ENCODE data around the gene RPS24.

- RRBS = 3% methylated on average over 6 of the region's 61 CpGs
These were observed at the start of gene RPS24 for GRCh38 chr10:78033419-78034554. RPS24 (plus strand) TSS chr10:78033863.

GRCh38 chr10:78065946-78066421 is 32.3 kb downstream of the RPS24 start:
- RRBS = no CpG with 5 or more reads among the region's 5 CpGs

DNA sequence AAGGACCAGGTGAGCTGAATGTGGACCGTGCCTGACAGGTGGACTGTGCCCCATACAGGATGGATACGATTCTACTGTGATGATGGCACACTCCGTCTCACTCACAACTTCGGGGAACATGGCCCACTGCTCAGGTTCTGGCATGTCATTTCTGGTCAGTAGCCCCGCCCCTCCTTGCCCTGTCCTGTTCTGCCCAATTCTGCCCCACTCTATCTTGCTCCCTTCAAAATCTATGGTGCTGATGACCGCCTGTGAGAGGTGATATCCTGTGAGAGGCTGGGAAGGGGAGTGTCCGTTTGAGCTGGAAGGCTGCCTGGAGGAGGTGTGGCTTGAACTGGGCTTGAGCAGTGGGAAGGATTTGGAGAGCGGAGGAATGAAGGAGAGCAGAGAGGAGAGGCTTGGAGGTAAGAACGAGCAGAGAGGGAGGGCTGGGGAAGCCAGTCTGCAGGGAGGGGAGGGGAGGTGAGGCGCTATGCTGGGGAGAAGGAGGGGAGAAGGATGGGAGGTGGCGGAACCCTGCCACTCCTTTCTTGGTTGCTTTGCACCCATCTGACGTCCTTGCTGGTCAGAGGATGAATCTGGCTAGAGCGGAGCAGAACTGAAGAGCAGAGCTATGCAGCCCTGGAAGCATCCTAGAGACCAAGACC is 145.3 kb downstream of the RPS24 start:
- RRBS = no CpG with 5 or more reads among the region's 13 CpGs

- RRBS = 7% methylated on average over 1 of the region's 9 CpGs
These were observed 324.7 kb upstream of the ZMIZ1 start for GRCh38 chr10:78743917-78744655.

- RRBS = no CpG with 5 or more reads among the region's 8 CpGs
These were observed 324.1 kb upstream of the ZMIZ1 start for GRCh38 chr10:78744656-78745096.

- RRBS = no CpG with 5 or more reads among the region's 4 CpGs
These were observed 323.3 kb upstream of the ZMIZ1 start for GRCh38 chr10:78745486-78745834.

DNA sequence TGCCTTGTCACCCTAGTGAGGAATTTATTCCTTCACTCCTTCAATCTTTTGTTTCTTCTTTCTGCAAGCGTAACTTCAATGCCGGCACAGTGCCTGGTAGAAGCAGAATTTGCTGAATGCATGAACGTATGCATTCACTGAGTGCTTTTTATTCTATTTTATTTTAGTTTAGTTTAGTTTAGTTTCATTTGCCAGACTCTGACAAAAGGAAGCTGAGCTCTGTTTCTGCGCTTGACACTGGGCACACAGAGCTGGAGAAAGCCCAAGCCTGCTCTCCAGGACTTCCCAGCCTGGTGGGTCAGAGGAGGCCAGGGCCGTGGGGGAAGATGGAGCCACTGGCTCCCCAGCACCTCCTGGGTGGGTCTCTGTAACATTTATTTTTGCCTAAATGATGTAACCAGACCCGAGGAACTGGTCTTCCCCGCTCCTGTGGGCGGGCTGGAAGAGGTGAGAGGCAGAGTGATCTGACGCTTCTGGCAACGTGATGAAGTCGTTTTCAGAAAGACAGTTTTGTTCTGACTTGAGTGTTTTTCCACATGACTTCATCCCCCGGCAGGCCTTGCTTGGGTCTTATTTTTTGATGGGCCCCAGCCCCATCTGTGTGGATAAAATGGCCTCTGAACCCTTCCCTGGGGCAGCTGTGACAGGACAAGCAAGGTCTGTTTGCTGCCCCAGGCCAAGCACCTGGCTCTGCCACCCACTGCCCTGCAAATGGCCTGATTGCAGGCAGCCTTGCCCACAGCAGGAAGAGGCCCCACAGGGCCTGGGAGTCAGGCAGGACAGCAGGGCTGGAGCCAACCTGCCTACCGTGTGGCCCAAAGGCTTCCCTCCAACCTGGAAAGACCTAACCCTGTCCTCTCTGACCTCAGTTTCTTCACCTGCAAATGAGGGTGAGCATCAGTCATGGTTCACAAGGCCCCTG is 305.0 kb upstream of the ZMIZ1 start:
- RRBS = no CpG with 5 or more reads among the region's 13 CpGs

DNA sequence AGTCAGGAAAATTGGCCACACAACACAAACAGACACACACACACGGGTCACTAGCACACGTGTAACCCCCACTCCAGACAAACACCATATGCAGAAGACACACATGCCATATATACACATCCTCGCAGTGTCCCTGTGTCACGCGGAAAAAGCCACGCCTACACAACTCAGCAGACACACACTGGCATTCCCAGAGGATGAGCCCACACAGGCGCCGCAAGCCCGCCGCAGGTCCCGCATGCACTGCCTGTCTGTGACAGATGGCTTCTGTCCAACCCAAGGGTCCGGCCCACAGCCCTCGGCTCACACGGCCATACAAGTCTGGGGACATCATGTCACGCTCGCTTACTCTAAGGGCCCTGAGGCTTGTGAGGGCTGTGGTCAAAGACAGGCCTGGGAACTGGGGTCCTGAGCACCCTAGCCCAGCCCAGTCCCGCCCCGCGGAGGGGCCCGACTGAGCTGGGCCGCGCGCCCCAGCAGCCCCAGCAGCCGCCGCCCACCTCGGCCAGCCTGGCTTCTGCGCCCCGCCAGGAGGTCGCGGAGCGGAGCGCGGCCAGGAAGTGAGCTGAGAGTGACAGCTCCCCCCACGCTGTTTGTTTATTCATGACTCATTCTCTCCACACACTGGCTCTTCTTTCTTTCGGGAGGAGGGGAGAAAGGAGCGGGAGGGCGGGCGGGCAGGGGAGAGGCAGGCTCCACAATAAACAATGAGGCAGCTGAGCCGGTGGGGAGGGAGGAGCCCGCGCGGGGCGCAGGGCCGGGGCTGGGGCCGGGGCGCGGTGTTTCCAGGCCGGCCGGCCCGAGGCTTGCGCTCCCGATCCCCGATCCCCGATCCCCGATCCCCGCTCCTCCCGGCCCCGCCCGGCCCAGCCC is 95.4 kb upstream of the ZMIZ1 start:
- RRBS = 7% methylated on average over 15 of the region's 59 CpGs

DNA sequence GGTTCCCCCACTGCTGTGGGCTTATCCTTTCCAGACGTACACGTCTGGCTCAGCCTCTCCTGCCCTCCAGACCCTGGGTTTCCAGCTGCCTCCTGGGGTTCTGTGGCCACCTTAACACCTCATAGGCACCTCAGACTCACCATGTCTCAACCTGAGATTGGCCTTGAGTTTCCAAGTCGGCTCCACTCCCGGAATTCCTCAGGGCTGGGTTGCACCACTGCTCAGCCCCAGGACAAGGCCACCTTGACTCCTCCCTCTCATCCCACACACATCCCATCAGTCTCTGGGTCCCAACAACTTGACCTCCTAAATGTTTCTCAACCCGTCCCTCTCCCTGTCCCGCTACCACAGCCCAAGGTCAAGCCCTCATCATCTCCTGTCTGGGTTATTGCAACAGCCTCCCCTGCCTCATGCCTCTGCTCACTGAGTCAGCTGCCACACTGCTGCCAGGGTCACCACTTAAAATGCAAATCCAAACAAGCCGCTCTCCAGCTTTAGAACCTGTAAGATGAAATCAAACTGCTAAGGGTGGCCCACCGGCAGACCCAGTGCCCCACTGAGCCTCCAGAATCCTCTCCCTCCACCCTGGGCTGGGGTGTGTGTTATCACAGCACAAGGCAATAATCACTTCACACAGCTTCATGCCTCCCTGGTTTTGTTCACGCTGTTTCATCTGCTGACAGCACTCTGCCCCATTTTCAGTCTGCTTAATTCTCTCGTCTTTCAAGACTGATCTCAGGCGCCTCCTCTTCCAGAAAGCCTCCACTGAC is 90.9 kb upstream of the ZMIZ1 start:
- RRBS = no CpG with 5 or more reads among the region's 11 CpGs

GRCh38 chr10:79059101-79059736 is 9.5 kb upstream of the ZMIZ1 start:
- RRBS = no CpG with 5 or more reads among the region's 10 CpGs

DNA sequence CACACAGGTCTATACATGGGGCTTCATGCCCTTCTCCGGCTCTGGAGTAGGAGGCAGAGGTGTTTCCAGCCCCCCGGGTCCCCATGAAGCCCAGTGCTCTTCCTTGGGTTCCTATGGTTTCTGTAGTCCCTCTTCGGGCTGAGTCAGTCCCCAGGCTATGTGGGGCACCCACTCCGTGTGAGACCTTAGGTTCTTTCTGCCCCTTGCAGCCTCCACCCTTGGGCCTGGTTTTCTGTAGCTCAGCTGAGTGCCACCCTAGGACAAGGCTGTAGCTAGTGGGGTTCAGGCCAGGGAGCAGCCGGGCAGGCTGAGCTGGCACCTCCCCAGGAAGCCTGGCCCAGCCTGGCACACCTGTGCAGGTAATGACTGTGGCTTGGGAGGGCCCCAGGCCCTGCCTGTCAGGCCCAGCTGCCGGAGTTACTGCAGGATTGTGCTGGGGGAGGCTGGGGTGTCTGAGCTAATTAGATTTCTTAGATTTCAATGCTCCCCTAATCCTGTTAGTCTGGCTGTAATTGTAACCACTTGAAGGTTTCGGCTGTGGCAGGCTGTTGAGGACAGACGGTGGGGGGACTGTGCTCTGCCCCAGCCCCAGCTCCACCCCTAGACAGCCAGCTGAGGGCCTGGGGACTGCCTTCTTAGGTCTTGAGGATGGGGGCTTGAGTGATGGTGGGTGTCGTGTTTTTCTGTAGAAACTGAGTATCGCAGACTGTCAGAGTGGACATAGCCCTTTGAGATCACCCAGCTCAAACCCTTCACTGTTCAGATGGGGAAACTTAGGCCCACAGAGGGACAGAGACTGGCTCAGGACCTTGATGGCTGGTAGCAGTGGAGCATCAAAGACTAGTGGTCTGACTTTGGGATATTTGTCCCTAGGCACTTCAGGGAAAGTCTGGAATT is 6.0 kb downstream of the ZMIZ1 start:
- RRBS = 100% methylated on average over 1 of the region's 10 CpGs

DNA sequence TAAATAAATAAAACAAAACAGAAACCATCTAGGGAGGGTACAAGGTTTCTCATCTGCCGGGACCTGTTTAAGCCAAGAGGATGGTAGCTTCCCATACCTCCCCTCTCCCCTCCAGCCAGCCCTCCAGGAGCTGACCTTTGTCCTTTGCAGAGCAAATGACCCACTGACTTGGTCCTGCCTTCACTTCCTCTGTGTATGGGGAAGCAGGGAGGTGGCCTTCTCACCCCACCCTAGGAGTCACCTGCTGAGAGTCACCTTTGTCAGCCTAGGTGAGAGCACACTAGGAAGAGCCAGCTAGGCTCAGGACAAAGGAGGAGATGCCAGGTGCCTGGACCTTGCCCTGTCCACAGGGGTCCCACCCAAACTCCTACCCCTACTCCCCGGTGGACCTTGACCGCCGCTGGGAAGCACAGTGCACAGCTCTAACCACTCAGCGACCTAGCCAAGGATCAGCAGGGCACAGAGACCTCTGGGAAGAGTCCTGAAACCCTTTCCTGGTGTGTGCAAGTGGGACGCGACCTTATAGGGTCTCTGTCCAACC is 8.1 kb downstream of the ZMIZ1 start:
- RRBS = no CpG with 5 or more reads among the region's 7 CpGs

DNA sequence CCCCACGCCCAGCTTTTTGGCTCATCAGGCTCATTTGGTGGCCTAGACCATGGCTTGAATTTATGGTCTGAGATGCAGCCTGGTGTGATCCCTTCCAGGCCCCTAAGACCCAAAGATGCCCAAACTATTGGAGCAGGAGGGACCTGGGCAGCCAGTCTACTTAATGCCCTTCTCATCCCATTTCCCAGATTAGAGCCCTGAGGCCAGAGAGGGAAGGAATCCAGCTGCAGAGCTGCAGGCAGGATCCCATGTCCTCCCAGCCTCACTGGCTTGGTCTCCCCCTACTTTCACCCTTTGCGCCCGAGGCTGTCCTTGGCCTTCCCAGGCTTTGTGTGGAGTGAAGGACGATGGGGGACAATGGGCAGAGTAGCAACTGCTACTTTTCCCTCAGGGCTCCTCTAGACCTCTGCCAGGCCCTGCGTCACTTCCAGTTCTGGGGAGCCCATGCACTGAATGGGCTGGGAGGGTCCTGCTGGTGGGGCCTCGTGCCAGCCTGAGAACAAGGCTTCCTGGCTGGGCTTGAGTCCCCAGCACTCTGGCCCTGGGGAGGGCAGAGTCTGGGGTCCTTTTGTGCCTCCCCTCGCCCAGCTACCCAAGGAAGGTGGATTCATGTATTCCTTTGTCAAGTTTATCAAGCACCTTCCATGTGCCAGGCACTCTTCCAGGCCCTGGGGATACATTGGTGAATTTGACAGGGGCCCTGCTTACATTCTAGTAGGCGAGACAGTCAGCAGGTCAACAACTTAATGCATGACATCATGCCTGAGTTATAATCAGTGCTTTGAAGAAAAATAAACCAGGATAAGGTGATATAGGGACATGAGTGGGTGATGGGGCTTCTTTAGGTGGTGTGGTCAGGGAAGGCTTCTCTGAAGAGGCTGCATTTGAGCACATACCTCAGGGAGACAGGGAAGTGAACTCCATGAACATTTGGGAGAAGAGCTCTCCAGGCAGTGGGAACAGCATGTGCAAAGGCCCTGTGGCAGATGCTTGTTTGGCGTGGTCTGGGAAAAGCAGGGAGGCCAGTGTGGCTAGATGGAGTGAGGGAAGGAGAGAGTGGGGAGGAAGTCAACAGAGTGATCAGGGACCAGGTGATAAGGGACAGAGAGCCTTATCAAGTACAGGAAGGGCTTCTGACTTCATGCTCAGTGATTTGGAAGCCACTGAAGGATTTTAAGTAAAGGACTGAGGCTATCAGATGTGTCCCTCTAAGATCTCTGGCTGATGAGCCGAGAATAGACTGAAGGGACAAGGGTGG is 14.0 kb downstream of the ZMIZ1 start:
- RRBS = no CpG with 5 or more reads among the region's 10 CpGs

GRCh38 chr10:79084882-79085713 is 16.3 kb downstream of the ZMIZ1 start:
- RRBS = 94% methylated on average over 6 of the region's 16 CpGs

DNA sequence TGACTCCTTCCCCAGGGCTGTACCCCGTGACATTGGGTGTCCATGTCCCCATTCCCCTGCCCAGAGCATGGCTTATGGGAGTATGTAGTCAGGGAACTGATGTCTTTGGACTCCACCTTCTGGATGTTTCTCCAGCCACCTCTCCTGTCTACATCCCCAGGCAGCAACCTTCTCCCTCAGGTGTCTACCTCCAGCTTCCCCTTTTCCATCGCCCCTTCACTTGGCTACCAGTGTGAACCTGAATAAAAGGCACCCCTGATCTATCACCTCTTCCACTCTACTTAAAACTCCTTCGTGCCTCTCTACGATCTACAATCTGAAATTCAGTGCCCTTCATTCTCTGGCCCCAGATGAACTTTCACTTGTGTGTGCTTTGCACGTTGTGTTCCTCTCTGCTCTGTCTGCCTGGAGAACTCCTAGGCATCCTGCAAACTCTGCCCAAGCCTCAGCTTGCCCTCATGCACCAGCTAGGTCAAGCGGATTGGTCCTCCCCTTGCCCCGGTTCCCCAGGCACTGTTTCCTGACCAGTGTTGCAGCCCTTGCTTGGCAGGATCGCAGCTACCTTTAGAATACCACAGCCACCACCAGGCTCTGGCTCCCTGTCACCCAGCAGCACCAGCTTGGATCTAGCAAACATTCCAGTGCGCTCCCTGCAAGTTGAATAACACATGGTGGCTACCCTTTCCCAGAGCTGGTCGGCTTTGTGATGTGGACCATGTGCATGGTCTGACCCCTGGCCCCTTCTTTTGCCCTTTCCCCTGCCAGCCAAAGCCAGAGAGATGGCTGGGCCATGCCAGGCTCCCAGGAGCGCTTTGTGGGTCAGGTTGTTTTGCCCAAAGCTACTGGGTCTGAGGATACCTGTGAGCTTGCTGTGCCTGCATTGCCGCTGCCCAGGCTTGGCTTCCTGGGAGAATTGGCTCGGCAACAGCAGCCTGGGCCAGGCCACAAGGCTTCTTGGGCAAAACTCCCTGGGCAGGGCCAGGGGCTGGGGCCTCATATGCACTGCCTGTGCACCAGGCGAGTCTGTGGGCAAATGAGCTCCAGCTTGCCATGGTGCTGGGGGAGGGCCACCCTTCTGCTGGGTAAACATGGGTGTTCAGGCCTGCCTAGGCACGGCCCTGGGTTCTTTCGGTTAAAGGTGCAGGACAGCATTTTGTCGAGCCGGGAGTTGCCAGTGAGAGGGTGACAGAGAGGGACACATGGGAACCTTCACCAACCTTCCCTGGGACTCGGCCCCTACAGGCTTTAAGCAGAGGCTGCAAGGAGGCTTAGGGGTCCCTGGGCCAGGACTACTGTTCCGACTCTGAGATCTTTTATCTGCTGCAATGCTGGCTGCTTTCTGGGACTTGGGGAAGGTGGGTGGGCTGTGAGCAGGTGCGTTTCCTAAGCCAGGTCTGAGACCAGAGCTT is 19.1 kb downstream of the ZMIZ1 start:
- RRBS = no CpG with 5 or more reads among the region's 21 CpGs

DNA sequence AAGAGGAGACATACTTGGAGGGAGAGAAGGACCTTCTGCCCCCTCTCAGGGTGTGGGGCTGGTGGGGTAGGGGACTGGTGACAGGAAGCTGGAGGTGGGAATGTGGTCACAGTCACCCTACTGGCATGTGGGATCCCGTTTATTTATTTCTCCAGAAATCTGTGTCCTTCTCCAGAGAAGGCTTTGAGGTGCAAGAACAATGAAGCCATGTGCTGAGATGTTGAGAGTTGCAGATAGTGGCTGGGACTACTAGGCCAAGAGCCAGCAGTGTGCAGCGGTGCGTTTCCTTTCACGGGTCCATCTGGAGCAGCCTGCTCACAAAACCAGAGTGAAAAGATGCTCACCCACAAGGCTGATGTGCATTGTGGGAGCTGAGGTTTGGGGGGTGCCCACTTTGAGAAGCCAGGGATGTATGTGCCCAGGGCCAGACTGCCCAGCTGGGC is 21.7 kb downstream of the ZMIZ1 start:
- RRBS = no CpG with 5 or more reads among the region's 4 CpGs

GRCh38 chr10:79098373-79098705 is 29.6 kb downstream of the ZMIZ1 start:
- RRBS = no CpG with 5 or more reads among the region's 7 CpGs

DNA sequence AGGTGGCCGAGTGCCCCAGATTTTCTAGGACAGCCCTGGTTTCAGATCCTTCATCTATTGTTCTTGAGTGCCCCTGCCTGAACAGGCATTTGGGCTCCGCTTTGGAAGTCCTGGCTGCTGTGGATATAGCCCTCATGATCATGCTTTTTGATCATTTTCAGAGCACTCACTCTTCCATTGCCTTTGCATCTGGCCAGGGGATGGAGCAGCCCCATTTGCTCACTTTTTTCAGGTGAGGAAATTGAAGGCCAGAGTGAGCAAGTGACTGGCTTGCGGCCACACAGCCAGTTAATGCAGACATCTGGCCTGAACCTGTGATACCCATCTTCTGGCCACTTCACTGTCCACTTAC is 38.1 kb downstream of the ZMIZ1 start:
- RRBS = no CpG with 5 or more reads among the region's 3 CpGs

- RRBS = 30% methylated on average over 2 of the region's 20 CpGs
These were observed 79.8 kb downstream of the ZMIZ1 start for GRCh38 chr10:79148169-79149273.

- RRBS = no CpG with 5 or more reads among the region's 10 CpGs
These were observed 85.0 kb downstream of the ZMIZ1 start for GRCh38 chr10:79153641-79154205.

All from amniotic epithelial cell (primary cell).